RPMI7951 (cell line): ENCODE measurements around the gene TM9SF1.

GRCh38 chr14:24067504-24068181 is 3.7 kb upstream of the CPNE6 start:
- RAMPAGE, long total RNA, result no peak

GRCh38 chr14:24124229-24124599 is 6.2 kb upstream of the FITM1 start:
- RAMPAGE, long total RNA, result no peak

DNA sequence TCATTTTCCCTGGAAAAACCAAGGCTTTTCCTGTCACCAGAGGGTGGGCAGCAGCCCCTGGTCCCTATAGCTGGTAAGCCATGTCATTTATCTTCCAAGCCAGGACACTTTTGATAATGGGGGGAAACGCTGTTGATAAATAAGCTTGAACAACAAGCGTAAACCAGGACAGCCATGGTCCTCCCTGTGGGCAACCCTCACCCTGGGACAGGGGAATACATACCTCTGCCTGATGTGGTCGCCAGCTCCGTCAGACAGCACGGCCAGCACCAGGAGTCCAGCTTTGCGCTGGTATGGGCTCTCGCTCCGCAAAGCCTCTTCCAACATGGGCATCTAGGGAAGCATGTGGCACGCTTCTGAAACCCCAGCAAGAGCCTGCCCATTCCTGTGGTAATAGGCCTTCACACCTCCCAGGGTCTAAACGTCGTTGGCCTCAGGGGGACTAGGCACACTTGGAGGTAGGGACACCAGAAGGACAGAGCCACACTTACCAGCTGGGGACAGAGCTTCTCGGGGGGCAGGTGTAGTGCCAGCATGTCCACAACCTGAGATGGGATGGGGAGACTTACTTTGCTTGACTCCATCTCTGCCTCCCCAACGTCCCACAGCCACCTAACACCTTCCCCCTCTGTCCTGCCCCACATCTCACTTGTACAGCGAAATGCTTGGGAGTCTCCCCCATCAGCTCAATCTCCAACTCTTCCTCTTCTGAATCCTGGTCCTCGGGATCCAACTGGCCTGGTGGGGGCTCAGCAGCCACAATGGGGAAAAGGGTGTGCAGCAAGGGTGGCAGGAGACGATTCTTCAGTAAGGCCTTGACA is 2.8 kb downstream of the IPO4 start:
- RAMPAGE, long total RNA, result no peak

DNA sequence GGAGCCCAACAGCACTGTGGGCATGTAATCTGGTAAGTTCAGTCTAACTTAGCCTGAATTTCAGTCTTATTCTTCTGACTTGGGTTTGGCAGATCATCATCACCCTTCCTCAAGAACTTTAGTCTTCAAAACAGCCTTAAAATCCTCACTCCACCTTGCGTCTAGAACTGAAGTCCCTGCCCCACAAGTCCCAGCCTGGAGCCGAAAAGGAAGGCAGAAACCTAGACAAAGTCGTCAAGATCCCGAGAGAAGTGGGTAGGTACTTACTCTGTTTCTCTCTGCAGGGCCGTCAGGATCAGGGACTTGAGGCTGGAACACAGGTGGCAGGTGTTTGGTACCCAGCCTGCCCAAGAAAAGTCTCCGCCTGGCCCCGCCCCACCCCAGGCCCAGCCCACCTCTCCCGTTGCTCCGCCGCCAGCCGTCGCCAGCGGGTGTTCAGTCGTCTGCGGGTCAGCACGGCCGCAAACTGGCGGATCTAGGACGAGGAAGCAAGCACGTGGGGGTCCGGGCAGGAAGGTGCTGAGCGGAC is 603 bp downstream of the IPO4 start:
- RAMPAGE, long total RNA, result no peak

DNA sequence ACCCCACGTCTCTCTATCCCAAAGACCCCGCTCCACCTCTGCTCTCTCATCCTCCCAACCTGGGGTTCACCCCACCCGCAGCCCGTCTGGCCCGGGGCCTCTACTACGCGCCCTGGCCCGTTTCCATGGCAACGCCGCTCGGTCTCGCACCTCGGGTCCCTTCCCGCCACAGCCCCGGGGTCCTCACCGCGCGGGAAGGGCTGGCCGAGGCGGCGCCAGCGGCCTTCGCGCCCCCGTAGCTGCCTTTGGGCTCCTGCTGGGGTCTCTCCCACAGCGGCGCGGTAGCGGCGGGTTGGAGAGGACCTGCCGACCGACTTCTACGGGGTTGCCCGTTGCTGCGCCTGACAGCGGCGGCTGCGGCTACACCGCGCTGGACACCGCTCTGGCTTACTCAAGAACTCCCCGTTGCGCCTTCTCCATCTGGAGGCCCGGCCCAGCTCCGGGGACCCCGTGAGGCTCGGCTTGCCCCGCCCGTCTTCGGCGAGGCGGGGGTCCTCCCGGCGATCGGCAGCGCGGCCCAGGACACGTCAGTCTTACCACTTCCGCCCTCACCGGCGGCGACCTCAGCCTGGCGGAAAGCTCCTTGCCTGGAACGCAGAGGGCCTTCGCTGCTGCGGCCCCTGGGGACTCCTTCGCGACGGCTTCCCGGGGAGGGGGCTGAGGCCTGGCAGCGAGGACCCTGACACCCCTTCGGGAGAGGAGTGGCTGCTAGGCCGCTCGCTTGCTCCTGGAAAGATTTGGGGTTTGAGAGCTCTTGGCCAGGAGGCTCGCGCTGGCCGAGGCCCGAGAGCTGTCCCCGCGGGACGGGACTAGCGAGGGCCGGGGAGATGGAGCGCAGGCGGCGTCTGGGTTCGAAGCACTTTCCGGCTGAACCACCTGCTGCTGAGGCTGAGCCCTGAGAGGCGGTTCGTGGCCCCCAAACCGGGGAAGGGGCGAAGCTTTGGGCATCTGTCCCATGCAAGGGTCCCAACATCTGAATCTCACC is at the start of gene TM9SF1:
TSS of gene TM9SF1 (minus strand) at position 283 of the 985 bp plus-strand sequence.
- RAMPAGE, long total RNA, result no peak

DNA sequence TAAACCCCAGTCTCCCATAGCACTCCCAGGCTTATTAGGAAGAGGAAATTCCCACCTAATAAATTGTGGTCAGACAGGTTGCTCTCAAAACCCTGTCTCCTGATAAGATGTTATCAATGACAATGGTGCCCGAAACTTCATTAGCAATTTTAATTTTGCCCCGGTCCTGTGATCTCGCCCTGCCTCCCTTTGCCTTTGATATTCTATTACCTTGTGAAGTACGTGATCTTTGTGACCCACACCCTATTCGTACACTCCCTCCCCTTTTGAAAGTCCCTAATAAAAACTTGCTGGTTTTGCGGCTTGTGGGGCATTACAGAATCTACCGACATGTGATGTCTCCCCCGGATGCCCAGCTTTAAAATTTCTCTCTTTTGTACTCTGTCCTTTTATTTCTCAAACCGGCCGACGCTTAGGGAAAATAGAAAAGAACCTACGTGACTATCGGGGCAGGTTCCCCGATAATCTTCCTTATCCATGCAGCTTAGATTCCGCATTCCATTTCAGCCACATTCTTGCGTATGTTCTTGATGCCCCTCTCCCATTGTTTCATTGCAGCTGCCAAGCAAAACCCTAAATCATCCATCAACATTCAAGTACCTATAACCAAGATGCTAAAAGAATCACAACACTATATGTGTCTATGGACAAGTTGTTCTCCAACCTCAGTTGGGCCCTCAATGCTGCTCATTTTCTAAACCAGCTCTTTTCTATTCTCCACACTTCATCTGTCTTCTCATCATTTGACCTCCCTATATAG is 2.7 kb upstream of the TSSK4 start:
- RAMPAGE, long total RNA, result no peak

DNA sequence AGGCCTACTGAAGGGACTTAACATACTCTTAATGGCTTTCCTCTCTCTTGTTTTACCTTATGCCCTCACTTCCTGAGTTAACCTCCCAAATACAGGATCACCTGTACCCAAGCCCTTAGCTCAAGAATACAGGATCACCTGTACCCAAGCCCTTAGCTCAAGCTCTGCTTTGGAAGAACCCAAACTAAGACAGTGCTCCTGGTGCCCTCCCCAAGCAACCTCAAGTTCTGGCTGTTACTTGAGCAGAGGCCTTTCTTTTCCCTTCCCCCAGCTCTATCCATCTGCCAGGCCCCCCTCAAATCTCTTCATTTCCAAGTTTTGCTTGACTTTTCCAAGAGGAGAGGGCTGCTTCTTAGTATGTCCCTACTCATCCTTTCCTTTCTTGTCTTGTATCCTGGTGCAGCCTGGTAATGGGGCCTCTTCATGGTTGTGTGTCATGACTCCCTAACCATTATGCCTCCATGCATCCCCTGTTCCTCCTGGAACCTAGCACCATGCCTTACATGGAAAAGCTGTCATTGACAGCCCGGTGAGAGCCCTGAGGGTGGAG is 687 bp upstream of the LTB4R2 start:
- RAMPAGE, long total RNA, result no peak

GRCh38 chr14:24311636-24312161 is 397 bp downstream of the LTB4R start:
- RAMPAGE, long total RNA, result no peak

DNA sequence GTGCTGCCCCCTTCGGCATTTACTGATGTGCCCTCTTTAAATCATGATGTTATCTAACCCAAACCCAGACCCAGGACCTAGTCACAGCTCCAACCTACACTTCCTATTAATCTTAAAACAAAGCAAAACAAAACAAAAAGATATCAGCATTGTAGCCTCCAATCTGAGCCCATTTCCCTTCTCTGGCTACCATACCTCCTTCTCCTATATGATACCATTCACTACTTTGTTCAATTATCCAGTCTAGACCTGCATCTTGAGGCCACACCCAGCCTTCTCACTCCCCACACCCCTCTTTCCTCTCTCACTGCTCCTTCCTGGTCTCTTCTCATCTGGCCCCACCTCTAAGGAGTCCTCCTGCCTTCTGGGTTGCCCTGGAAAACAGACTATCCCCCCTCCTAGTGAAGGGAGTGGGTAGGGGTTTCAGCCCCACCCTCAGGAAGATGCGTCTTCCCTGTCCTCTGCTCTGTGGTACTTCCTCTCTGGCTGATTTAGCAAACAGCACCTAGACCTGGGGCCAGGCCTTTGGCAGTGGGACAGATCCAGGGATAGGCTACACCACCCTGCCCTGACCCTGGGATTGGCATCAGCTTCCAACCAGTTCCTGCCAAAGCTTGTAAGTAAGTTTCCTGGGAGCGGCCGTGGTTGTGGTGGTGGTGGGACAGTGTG is 3.2 kb downstream of the LTB4R start:
- RAMPAGE, long total RNA, result no peak

GRCh38 chr14:24333653-24334413 is 1.0 kb downstream of the ADCY4 start:
- RAMPAGE, long total RNA, result no peak

- RAMPAGE, long total RNA, result no peak
Observed at GRCh38 chr14:24337071-24337589, 2.3 kb upstream of the ADCY4 start.

- RAMPAGE, long total RNA, result no peak
Observed at GRCh38 chr14:24366546-24367271, 1.3 kb upstream of the NFATC4 start.

GRCh38 chr14:24367272-24367424 is 836 bp upstream of the NFATC4 start:
- RAMPAGE, long total RNA, result no peak

GRCh38 chr14:24376967-24378098 is 9.3 kb downstream of the NFATC4 start:
- RAMPAGE, long total RNA, result no peak

- RAMPAGE, long total RNA, result no peak
Observed at GRCh38 chr14:24389166-24389662, 9.6 kb upstream of the NYNRIN start.

DNA sequence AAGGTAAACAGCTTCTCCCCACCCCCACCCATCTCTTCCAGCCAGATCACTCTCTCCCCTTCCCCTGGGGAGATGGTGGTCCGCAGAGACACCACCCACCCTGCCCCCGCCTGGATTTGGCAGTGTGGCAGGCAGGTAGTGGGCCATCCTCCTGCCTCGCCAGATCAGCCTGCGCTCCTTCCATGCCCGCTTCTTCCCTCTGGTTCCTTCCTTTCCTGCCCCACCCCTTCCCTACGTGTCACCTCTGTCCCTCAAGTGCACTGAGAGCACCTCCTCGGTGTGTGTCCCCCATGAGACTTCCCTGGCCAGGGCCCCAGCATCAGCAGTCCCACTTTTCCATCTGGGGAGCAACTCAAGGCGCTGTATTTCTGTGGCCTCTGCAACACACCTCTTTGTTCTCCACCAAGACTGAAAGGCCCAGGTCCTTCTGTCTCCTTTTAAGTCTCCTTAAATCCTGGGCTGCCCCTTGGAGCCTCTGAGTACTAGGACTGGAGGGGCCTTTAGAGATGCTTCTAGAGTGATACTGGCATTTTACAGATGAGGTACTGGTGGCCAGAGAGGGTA is 721 bp downstream of the NYNRIN start:
- RAMPAGE, long total RNA, result no peak

DNA sequence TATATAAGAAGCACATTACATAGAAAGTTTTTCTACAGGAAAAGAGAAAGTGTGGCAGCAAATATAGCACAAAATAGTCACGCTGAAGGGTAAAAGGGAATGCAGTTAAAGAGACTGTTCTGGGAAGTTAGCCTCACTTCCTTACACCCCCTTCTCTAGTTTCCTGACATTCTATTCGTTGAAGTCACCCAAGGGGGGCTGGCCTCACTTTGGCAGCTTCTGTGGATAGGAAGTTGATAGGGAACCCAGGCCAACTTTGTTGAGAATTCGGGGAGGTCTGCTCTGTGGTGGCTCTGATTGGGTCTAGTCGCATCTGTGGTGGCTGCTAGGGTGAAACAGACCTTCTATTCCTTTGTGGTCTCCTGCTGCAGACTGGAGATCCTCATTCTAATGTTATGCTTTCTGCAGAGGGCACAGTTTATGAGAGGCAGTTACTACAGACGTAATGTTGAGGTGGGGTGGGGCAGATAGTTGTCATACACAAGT is 28.7 kb upstream of the GZMB start:
- RAMPAGE, long total RNA, result no peak

- RAMPAGE, long total RNA, result no peak
Observed at GRCh38 chr14:24827529-24828132, 193.6 kb upstream of the GZMB start.

- RAMPAGE, long total RNA, result no peak
Observed at GRCh38 chr14:24860996-24861604, 188.8 kb downstream of the STXBP6 start.

GRCh38 chr14:24954430-24955059 is 95.4 kb downstream of the STXBP6 start:
- RAMPAGE, long total RNA, result no peak